Metastatic Breast Carcinoma in the Ovary (tissue), 3 donors: Measurements from ENCODE around the gene PPIF.

- PRO-cap, 3 experiments = no peak in any of the 3 experiments
Measured at GRCh38 chr10:78977719-78978488, 90.9 kb upstream of the ZMIZ1 start.

- PRO-cap, 3 experiments = no peak in any of the 3 experiments
Measured at GRCh38 chr10:79007810-79008322, 60.9 kb upstream of the ZMIZ1 start.

- PRO-cap, 3 experiments = no peak in any of the 3 experiments
Measured at GRCh38 chr10:79047950-79048624, 20.7 kb upstream of the ZMIZ1 start.

GRCh38 chr10:79070695-79071140, 2.0 kb downstream of the ZMIZ1 start:
- PRO-cap, 3 experiments = peak in 3 of 3 experiments; most common plus-strand start chr10:79070971 (in 3); most common minus-strand start chr10:79070813 (in 2)

- PRO-cap, 3 experiments = no peak in any of the 3 experiments
Measured at GRCh38 chr10:79079593-79080049, 10.9 kb downstream of the ZMIZ1 start.

DNA sequence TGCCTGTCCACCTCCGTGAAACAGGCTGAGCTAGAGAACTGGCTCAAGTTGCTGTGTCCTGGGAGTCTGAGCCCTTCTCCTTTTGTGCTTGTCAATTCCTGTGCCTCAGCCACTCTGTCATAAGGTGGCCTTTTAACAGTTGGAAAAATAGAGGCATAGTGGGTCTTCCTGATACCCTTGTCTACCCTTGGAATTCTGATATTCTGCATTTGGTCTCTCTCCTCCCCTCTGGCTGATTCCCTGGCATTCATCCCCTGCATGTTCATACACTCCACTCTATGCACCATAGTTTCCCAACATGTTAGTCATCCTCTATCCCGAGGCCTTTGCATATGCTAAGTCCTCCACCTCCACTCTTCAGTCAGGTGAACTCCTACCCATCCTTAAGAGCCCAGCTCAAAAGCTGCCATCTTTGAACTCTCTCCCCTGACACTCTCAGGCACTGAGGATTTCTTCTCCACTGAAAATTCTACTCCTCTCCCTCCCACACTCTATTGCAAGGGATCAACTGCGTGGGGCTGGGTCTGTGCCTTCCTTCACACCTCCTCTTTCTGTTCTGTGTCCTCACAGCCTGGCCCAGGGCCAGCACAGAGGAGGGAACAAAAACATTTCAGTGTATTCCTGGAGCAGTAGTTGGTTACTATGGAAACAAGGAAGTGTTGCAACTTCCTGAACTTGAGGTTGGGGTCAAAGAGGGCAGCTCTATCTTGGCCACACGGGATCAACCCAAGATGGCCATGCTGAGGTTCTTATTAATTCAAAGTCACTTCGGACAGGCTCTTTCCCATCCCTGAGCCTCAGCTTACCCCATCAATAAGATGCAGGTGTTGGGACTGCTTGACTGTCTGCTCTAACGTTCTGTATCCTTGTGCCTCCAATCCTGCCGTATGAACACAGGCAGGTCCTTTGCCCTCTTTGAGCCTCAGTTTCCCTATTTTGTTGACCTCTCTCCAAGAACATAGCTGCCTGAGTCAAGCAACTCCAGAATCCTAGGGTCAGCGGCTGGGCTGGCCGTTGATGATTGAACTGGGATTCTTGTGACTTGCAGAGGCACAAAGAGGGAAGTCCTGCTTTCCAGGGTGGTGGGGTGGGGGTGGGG, 15.4 kb downstream of the ZMIZ1 start:
- PRO-cap, 3 experiments = no peak in any of the 3 experiments

GRCh38 chr10:79098373-79098705, 29.6 kb downstream of the ZMIZ1 start:
- PRO-cap, 3 experiments = no peak in any of the 3 experiments

DNA sequence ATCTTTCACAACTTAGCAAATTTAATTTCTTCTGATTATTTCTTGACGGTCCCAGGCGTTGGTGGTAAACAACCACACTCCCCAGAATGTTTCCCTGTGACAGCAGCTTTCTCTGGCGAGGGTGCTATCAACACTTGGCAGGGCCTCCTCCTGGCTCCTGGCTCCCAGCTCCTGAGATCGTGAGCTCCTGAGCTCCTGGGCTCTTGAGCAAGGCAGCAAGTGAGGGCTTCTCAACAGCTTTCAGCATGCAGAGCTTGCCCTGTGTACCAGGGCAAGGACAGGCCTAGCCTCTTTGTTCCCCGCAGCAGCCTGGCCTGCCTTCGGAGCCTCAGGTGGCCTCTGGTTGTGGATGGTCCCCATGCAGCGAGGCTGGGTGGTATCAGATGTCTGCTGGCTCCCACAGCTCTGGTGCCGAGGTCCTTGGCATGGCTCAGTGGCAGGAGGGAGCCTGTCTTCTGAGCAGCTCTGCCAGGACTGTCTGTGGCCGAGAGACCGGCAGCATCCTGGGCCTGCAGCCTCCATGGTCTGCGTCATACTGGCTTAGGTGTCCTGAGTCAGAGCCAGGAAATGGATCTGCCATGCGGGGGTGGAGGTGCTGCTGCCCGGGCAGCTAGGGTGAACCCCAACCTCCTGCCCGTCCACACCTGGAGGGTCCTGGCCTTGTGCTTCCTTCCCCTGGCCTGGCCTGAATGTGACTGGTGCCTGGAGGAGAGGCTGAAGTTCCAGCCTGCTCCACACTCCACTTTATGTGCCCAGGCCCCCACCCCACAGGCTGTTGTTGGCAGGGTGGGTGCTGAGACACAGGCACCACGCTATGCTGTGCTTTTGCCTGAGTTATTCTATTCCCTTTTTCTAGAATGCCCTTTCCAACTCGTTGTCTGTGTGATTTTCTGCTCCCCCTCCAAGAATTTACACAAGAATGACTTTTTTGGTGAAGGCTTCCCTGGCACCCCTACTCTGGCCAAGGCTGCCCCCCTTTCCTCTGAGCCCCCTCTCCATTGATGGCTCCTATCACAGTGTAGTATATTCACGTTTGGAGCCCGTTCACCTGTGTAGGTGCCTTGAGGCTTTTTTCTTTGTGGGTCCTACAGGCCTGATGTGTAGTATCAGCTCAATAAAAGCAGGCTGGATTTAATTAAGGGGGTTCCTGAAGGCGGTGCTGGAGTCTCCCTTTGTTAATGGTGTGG, 44.4 kb downstream of the ZMIZ1 start:
- PRO-cap, 3 experiments = no peak in any of the 3 experiments

DNA sequence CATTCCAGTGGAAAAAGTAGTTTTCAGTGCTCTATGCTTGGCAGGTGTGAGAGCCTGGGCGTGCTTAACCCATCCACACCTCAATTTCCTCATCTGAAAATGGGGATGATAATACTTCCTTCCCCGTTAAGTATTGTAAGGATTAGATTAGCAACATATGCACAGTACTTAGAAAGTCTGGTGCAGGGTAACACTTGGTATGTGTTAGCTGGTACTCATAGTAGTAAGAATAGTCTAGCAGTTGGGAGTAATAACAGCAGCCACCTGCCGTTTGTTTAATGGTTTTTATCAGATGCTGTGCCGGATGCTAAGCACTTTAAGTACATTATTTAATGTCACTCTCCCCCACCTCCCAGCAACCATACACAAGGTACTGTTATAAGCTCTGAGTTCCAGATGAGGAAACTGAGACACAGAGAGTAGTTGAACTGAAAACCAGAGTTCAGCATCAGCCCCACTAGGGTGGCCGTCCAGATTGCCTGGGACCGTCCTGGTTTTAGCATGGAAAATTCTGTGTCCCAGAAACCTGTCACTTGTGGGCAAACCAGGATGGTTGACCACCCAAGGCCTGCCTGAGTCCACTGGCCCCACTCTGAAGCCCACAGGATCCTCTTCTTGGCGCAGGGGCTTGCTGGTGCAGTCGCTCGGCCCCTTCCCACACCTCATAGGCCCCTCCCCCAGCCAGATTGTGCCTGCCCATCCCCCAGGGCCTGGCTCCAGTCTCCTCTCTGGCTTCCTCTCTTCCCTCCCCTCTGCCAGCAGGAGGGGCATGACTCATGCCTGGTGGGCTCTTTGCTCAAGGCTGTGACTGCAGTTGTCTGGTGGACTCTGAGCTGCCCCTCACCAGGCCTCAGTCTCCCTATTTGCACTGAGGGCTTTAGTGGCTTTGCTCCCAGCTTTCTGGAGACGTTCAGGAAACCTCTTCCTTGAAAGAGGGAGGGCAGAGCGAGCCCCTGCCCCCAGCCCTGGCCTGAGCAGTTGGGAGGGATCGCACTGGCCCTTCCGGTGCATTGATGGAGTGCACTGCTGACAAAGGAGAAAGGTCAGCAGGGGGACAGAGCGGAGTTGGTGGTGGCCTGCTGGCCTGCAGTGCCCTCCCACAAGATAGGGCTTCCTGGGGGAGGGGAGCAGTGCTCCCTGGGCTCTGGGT, 60.4 kb downstream of the ZMIZ1 start:
- PRO-cap, 3 experiments = no peak in any of the 3 experiments

DNA sequence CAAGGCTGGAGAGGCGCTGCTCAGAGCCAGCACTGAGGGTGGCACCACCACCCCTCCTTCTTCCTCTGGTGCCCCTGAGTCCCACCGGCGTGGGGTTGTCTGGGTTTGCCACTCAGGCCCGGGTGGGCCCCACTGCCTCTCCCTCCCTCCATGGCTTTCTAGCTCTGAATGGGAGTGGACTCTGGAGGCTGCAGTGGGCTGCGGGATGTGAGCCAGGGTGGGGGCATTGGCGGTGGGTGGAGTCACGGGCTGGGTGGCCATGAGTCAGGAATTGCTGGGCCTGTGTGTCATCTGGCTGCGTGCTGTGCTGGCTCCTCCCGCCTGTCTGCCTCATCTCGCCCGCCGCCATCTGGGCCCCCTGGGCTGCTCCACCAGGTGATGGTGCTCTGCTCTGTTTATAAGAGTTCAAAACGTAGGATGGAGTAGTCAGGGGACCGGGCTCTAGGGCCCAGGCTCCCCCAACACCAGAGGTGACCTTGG, 82.9 kb downstream of the ZMIZ1 start:
- PRO-cap, 3 experiments = peak in 1 of 3 experiments; most common minus-strand start position 166 of the sequence (in 1)

DNA sequence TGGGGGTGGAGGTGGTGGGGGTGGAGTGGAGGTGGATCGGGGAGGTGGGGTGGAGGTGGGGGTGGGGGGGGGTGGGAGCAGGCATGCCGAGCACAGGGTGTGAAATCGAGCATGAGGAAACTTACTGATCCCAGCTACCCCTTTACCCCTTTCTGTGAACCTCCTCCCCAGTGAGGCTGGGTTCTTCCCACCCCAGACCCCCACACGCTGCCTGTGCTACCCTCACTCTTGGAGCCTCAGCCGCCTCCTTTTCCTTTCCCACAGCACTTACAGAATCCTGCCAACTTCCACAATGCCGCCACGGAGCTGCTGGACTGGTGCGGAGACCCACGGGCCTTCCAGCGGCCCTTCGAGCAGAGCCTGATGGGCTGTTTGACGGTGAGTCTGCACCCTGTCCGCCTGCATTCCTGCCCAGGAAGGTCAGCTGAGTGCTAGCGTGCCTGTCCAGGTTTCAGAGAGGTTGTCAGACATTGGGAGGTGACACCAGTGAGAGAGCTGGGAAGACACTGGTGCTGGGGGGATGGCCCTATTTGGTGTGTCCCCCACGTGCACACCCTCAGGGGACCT, 139.1 kb upstream of the PPIF start:
- PRO-cap, 3 experiments = no peak in any of the 3 experiments

DNA sequence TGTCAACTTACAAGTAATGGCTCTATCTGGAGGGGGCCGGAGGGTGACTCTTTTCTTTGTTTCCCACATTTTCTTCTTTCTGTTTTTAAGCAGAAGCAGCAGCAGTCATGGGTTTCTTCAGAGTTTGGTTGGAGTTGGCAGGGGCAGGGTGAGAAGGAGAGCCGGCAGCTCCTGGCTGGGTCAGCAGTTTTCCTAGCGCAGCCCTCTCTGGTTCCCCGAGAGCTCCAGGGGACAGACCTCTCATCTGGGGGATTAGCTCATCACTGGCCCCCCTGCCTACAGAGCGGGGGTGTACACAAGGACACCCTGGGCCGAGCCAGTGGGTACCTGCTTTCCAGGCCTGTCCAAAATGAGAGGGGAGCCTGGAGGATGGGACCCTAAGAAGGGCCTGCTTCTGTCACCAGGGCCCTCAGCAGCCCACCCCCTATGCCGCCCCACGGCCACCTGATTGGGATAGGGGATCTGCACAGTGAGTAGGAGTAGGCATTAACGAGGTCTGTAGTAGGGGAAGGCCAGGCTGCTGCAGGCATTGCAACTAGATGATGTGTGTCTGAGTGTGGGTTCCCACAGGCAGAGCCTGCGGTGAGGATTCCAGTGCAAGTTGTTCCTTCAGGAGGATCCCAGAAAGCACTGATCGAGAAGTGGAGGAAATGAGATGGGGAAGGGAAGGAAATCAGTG, 122.9 kb upstream of the PPIF start:
- PRO-cap, 3 experiments = no peak in any of the 3 experiments

- PRO-cap, 3 experiments = no peak in any of the 3 experiments
Measured at GRCh38 chr10:79266131-79266442, 81.2 kb upstream of the PPIF start.

- PRO-cap, 3 experiments = no peak in any of the 3 experiments
Measured at GRCh38 chr10:79303429-79304393, 43.6 kb upstream of the PPIF start.

DNA sequence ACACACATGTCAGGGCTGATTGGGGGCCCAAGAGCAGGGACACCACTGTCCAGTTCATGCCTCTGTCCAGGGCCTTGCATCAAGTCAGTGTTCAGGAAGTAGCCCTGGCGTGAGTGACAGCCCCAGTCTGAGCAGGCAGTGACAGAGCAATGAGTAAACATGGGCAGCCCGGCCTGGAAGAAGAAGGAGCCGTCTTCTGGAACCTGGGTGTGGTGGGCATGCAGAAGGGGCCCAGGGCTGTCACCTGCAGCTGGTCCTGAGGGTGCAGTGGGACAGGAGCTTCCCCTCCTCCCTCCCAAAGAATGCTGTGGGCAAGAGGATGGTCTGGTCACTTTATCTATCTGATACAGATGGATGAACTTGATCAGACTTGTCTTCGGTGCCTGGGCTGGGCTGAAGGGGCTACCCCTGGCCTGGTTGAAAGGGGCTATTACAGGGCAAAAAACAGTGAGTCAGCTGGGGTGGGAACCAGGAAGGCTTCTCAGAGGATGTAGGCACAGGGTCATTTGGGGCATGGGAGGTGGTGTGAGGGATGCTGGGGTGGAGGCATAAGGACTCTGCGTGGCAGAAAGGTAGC, 42.7 kb upstream of the PPIF start:
- PRO-cap, 3 experiments = no peak in any of the 3 experiments

DNA sequence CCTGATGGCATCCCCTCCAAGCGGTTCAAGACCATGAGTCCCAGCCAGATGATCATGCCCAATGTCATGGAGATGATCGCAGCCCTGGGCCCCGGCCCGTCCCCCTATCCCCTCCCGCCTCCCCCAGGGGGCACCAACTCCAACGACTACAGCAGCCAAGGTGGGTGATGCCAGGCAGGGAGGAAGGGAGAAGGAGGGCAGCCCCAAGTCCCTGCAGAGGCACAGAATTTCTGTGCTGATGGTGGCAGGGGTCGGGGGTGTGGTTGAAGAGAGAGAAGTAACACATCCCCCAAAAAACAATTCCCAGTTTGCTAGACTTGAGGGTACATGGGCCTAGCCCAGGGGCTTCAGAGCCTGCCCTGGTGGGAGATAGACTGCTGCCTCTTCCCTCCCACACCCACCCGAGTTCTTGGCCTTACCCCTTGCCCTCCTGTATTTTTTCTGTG, 41.1 kb upstream of the PPIF start:
- PRO-cap, 3 experiments = no peak in any of the 3 experiments

GRCh38 chr10:79346988-79347797, at the start of gene PPIF:
TSS of gene PPIF (plus strand) at chr10:79347469.
- PRO-cap, 3 experiments = peak in 3 of 3 experiments; most common plus-strand start chr10:79347469 (in 3); most common minus-strand start chr10:79347345 (in 1)

DNA sequence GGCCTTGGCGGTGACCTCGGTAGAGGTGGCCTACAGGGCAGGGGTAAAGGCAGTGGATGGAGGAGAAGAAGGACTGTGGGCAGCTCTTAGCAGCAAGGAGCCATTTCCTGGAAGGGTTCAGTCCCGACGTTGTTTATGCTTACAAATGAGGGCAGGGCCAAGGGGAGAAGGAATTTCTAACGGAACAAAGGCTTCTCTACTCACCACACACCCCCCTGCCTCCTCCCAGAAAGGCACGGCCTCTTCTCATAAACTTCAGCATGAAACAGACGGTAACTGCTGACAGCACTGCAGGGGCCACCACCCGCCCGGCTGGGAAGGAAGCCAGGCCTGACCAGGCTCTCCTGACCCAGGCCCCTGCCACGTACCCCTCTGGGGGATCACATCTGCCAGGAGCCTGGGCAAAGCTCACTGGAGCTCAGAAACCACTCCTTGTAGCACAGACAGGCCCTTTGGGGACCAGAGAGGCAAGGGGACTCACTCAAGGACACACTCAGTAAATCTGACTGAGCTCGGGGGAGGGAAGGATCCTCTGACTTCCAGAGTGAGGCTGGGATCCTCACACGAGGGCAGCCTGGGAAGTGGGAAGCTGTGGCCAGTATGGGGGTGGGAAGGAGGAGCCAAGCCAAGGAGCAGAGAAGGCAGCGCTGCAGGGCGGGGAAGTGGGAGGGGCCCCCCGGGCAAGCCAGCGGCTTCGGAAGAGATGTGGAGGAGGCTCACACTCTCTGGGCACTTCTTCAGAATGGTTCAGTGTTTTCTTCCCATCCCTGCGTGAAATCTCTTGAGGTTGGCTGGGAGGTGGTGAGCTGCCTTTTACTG, 46.1 kb downstream of the ZCCHC24 start:
- PRO-cap, 3 experiments = peak in 1 of 3 experiments; most common plus-strand start position 696 of the sequence (in 1); most common minus-strand start position 498 of the sequence (in 1)

DNA sequence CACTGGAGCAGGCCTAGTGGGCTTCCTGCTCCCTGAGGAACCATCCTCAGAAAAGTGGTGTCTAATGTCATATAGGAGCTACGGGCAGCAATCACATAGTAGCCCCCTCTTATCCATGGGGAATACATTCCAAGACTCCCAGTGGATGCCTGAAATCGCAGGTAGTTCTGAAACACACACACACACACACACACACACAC, 4.8 kb upstream of the ZCCHC24 start:
- PRO-cap, 3 experiments = no peak in any of the 3 experiments

DNA sequence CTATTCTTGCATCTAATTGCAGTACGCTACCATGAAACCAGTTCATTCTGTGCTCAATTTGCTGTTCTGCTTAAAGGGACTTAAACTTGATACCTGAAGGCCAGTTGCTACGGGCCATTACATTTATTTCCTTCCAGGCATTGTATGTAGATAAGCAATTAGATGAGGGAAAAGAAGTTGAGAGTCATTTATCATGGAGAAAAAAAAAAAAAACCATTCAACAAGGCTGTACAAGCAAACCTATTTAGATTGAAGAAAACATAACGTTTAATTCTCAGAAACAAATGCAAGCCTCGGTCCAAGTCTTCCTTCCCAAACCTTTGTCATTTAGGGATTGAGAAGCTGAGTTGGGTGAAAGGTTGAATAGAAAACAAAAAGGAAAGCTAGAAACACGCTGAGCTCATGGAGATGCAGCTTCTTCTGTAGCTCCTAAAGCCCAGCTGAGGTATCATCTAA, 61.0 kb upstream of the NUTM2E start:
- PRO-cap, 3 experiments = no peak in any of the 3 experiments